ENCODE results near the gene CIB4.

DNA sequence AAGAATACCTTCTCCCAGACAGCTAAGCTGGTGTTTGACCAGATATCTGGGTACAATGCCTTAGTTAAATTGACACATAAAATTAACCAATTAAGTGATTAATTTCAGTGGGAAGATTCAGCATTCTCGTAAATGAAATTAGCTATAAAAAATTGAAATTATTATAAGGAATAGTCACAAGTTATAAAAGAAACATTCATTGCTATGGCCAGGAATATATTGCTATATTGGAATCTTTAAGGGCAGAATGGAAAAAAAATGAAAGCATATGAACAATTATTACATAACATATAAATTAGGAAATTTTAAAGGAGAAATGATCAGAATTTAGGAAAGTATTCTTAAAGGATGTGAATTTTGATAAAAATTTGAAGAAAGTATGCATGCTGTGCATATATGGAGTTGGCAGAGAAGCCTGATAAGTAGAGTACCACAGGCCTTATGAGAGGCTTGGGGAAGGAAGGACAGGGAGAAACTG, 107.1 kb downstream of the NCOA1 start:
- PRO-cap = no peak
- RAMPAGE, long total RNA, 3 experiments = start-site peak on the plus strand in 2 of 3 experiments, centred at positions 341 to 408 of the sequence, 5 to 15 reads per replicate

DNA sequence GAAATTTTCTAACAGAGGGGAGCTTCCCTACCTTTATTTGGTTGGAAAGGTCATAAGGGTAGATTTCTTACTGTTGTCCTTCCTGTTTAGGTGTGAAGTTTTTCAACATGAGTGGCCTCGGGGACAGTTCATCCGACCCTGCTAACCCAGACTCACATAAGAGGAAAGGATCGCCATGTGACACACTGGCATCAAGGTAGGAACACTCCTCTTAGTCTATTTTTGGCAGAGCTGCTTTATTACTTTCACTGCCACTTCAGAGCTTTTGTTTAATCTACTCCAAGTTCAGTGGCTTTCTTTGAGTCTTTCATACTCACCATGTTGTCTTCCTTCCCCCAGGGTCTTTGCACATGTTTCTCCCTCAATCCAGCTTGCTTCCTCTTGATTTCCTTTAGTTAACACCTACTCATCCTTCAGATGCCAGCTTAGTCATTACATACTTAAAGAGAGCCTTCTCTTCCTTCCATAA, 134.6 kb downstream of the PTRHD1 start:
- PRO-cap = no peak
- RAMPAGE, long total RNA, 3 experiments = no peak in any of the 3 experiments

GRCh38 chr2:24821189-24822228, 28.3 kb downstream of the CENPO start:
- PRO-cap = no peak
- RAMPAGE, long total RNA, 3 experiments = no peak in any of the 3 experiments

DNA sequence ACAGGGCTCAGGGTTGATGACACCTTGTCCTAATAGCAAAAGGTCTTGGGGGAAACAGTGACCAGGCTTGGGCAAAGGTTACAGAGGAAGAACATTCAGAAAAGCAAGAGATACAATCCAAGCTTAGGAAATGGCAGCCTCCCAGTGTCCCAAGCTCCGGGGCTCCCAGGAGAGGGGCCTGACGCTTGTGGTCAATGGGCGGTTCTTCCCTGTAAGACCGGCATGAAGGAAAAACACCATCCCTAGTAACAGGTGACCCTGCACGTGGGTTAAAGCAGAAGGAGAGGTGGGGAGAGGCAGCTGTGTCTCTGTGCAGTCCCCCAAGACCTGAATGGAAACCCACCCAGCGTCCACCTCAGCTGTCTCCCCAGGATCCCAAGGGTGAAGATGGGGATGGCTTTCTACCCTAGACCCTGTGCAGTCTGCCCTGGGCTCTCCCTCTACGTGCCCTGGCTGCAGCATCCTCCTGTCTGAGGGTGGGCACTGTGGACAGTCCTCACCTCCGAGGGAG, 60.5 kb downstream of the ADCY3 start:
- PRO-cap = no peak
- RAMPAGE, long total RNA, 3 experiments = no peak in any of the 3 experiments

DNA sequence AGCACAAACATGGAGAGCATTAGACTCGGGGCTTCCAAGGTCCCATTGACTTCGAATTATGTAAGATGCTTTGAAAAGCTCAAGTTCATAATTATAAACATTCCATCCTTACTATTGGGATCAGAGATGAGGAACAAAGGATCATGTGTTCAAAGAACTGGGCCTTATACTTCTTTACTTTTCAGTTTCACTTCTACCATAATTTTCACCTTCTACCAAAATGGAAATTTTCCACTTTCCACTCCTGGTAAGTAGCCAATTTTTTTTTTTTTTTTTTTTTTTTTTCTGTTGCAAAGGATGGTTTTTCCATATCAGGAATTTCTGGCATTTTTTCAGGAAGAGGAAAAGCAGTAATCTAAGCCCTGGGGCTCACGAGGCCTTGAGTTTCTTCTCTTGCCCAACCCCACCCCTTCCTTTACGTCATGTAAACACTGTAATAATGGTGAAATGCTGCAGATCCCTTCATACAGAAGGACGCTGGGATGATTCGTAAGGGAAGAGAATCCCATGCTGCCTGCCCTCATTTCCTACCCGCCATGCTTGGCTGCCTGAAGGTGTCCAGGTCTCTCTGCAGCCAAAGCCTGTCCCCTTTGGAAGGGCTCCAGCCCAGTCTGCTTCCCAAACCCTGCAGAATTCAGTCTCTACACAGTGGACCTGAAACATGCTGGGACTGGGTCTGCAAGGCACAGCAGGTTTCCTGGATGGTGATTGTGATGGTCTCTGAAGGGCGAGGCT, 56.9 kb downstream of the EFR3B start:
- PRO-cap = no peak
- RAMPAGE, long total RNA, 3 experiments = no peak in any of the 3 experiments

GRCh38 chr2:25128989-25129525, 39.3 kb downstream of the POMC start:
- PRO-cap = no peak
- RAMPAGE, long total RNA, 3 experiments = no peak in any of the 3 experiments

DNA sequence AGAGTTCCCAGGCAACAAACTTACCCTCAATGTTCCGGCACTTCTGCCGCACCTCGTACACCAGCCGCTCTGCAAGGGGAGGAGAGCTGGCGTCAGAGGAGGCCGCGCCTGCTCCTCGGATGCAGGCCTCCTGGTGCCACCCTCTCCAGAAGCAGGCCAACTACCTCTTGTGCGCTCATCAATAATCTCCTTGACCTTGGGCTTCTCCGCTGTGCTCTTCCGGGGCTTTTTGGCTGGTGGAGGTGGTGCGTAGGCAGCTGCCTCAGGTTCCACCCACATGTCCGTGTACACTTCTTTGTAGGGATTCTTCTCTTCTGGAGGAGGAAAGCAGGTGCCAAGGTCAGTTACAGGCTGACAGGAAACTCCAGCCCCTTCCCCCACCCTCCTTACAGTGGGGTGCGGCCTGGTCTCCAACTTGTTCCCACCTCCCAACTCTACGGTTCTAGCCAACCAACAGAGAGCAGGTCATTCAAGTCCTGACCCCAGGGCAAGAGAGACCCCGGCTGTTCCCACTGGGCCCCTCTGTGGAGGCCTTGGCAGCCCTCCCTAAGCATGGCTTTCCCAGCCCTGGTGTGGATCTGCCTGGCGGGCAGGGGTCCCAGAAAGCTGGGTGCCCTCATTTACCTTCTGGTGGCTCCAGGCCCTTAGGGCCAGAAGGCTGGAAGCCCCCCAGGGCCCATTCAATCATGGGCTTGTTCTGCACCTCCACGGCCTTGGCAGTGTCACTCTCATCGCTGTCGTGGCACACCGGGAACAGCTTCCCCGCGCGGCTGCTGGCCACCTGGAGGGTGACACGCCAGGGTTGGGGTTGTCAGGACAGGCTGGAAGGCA, 77.8 kb upstream of the POMC start:
- PRO-cap = no peak
- RAMPAGE, long total RNA, 3 experiments = no peak in any of the 3 experiments

- PRO-cap = no peak
- RAMPAGE, long total RNA, 3 experiments = no peak in any of the 3 experiments
These were observed 82.1 kb upstream of the POMC start for GRCh38 chr2:25250101-25251170.

DNA sequence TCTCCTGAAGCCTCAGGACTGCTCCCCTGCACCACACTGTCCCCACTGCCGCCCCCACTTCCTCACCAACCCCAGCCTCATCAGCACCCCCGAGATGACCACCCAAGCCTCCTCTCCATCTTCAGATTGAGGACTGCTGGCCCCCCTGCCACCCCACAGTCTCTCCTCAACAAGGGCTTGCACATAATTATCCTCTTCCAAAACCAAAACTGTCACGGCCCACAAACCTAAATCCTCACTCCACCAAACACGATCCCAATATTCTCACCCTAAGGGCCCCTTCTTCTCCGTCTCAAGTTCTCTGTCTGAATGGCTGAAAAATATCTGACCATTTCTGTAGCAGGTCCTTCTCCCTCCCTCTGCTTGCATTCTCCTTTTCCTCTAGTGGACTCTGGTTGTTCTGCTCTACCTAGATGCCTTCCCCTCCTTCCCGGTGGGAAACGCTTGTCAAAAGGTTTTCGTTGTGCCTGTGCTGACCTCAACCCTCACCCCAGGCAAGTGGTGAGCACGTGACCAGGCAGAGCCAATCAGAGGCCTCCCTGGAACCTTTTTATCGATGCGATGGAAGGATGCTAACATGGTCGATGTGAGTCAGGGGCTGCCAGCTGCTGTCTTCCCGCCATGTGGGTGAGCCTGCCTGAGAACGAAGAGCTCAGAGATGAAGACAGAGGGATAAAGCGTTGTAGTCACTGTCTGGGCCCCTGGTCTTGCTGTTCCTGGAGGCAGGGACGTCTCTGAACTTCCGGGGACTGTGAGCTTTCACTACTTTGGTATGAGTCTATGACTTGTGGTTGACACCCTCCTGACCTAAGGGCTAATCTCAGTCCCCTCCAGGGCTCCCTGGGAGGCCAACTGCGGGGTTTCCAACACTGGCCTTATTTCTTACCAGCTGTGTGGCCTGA, 18.9 kb downstream of the DNMT3A start:
- PRO-cap = no peak
- RAMPAGE, long total RNA, 3 experiments = start-site peak on the minus strand in 1 of 3 experiments, centred at position 504 of the sequence, 6 reads per replicate

GRCh38 chr2:25671606-25672089, 1.7 kb downstream of the DTNB start:
- PRO-cap = no peak
- RAMPAGE, long total RNA, 3 experiments = no peak in any of the 3 experiments

DNA sequence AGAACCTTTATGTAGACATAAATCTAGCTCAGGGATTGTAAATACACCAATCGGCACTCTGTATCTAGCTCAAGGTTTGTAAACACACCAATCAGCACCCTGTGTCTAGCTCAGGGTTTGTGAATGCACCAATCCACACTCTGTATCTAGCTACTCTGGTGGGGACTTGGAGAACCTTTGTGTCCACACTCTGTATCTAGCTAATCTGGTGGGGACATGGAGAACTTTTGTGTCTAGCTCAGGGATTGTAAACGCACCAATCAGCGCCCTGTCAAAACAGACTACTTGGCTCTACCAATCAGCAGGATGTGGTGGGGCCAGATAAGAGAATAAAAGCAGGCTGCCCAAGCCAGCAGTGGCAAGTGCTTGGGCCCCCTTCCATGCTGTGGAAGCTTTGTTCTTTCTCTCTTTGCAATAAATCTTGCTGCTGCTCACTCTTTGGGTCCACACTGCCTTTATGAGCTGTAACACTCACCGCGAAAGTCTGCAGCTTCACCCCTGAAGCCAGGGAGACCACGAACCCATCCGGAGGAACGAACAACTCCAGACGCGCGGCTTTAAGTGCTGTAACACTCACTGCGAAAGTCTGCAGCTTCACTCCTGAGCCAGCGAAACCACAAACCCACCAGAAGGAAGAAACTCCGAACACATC, 37.9 kb upstream of the ASXL2 start:
- PRO-cap = no peak
- RAMPAGE, long total RNA, 3 experiments = no peak in any of the 3 experiments

DNA sequence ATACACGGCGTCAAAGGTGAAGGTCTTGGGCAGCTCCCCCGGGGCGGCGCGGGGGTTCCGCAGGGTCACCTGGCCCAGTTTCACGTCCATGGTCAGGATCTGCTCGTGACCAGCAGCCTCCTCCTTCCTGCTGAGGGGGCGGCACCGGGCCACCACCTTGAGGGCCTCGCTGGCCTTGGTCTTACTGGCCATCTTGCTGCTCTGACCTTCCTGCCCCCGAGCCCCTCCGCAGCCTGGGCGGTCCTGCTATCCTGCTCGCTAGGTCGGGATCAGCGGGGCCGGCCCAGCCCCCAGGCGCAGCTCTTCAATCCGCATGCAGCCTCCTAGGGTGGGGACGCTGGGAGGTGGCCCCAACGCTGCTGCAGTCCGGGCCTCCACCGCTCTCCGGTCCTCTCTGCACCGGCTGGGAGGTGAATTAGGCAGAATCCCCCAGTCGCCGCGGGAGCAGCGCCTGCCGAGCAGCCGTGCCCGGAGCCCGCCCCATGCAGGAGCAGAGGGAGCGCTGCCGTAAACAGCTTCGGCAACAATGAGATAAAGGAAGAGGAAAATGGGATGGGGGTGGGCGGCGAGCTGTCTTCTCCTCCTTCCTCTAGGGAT, 473 bp downstream of the KIF3C start:
- PRO-cap = no peak
- RAMPAGE, long total RNA, 3 experiments = start-site peak on the minus strand in 1 of 3 experiments, centred at position 347 of the sequence, 7 reads per replicate

DNA sequence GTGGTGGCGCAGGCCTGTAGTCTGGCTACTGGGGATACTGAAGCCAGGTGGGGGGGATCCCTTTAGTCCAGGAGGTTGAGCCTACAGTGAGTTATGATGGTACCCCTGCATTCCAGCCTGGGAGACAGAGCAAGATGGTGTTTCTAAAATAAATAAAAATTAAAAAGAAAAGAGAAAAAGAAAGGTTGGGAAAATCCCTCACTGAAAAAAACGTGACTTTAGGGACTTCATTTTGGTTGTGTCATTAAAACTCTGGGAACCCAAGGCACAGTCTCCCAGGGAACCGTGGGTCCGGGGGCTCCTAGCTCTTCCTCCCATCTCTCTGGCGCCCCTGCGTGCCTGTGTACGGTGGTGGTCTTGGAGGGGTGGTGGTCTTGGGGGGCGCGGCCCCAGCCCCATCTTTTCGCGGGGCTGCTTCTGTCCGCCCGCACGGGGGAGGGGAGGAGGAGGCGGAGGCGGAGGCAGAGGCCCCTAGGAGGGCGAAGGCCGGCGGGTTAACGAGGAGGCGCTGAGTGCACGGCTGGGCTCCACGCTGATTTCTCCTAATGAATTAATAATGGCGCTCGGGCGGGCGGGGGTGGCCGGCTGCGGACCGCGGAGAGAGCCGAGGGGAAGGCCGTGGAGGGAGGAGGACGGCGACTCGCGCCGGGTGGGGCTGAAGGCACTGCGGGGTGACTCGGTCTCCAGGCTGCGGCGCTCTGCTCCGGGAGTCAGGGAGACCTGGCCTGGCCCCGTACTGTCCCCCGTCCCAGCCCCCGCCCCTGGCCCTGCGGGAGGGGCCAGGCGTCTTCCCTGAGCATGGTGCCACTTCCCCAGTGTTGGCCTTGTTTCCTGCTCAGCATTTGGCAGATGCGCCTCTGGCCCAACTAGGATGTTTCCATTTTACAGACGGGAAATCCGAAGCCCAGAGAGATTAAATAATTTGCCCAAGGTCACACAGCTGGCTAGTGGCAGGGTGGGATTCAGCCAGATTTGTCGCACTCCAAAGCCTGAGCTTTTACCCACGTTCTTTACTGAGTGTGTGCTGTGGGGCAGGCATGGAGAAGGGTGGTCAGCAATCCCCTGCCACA, 5.9 kb downstream of the GAREM2 start:
- PRO-cap = unidirectional peak, plus-strand start at position 482 of the sequence
- RAMPAGE, long total RNA, 3 experiments = no peak in any of the 3 experiments

DNA sequence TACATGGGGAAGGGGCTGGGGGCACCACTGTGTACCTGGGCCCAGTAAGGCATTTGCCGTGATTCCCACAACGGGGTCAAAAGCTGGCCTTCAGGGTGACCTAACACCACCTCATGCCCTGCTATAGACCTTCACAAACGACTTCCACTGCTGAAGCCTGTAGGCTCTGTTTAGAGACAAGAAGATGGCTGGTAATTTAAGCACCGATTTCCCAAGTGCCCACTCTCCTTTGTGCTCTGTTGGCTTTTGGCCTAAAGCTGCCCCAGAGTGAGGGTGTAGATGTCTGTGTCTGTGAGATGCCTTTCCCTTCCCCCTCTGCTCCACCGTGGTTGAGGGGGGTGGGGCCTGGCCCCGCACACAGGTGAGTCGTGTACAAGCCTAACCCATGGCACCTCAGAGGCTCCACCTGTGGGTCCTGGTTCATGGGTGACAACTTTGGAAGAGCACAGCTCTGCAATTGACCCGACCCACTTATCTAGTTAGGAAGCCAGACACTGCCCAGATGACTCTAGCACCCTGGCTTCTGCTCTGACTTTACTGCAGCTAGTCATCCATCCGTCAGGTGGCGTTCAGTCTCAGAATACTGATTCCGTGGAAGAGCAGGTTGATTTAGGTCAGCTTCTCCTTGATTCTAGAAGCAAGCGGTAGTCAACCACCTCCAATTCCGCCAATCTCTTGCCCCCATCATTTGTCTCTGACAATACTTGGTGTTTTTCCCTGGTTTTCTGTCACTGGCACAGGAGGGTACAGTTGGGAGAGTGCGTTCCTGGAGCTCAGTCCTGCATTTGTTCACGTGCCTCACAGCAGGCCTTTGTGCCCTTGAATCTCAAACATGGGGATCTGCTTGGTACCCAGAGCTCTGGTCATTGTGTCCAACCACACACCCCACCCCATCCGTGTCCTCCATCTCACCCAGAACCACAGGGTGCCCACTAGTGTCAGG, 15.9 kb downstream of the GAREM2 start:
- PRO-cap = no peak
- RAMPAGE, long total RNA, 3 experiments = no peak in any of the 3 experiments

DNA sequence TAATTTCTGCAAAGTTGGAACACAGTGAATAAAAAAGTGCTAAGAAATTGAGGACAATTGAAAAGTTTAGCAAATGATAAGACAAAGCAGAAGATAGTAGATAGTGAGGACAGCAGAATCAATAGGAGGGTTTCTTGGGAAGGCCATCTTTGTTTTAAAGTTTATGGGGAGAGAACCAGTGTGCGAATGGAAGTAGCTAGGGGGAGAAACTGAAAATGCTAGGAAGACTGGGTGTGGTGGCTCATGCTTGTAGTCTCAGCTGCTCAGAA, 19.3 kb upstream of the DRC1 start:
- PRO-cap = no peak
- RAMPAGE, long total RNA, 3 experiments = no peak in any of the 3 experiments

DNA sequence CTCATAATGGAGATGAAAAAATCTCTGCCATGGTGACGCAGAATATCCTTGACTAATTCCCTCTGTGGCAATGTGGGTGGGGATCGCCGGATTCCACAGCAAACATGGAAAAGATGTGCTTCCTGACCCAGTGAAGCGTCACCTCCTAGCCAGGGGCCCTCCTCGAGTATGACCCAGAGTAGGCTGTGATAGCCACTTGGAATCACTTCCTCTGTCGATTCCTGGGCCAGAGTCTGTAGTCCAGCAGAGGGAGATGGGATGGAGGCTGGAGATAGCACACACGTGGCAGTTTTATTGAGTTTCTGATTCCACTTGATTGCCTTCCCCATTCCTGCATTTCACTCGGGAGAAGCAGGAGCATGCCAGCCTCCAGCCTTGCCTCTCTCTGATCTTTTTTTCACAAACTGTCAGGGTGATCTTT, 36.9 kb downstream of the DRC1 start:
- PRO-cap = no peak
- RAMPAGE, long total RNA, 3 experiments = no peak in any of the 3 experiments

GRCh38 chr2:26630980-26631340, 10.2 kb downstream of the CIB4 start:
- PRO-cap = no peak
- RAMPAGE, long total RNA, 3 experiments = no peak in any of the 3 experiments

DNA sequence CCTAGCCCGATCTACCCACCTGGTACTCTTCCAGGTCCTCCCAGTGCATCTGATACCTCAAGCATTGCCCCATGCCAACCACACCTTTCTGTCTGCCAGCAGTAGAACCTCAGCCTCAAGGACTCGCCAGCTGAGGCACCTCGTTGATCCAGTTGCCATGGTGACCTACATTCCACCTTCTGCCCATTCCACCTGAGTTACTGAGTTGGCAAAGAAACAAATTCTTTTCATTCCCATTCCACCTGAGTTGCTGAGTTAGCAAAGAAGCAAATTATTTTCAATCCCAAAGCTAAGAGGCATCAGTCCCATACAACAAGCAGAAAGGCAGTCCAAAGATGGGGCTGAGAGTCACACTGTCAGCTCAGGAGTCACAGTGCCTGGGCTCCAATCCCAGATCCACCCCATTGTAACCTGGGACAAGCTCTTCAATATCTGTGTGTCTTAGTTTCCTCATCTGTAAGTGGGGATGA, at the start of gene CIB4:
Gene CIB4, minus strand, starts transcription at position 125 of the 470 bp plus-strand sequence.
- PRO-cap = no peak
- RAMPAGE, long total RNA, 3 experiments = no peak in any of the 3 experiments

GRCh38 chr2:26771949-26773125, 8.3 kb downstream of the SLC35F6 start:
- PRO-cap = bidirectional peak, plus-strand start at chr2:26772655, minus-strand start at chr2:26772477
- RAMPAGE, long total RNA, 3 experiments = no peak in any of the 3 experiments

- PRO-cap = no peak
- RAMPAGE, long total RNA, 3 experiments = no peak in any of the 3 experiments
These were observed 10.6 kb downstream of the MAPRE3 start for GRCh38 chr2:26980984-26981442.

All from tibial nerve (tissue), 3 donors.